ENCODE results near the genes PLXNB2 and RABL2B.

DNA sequence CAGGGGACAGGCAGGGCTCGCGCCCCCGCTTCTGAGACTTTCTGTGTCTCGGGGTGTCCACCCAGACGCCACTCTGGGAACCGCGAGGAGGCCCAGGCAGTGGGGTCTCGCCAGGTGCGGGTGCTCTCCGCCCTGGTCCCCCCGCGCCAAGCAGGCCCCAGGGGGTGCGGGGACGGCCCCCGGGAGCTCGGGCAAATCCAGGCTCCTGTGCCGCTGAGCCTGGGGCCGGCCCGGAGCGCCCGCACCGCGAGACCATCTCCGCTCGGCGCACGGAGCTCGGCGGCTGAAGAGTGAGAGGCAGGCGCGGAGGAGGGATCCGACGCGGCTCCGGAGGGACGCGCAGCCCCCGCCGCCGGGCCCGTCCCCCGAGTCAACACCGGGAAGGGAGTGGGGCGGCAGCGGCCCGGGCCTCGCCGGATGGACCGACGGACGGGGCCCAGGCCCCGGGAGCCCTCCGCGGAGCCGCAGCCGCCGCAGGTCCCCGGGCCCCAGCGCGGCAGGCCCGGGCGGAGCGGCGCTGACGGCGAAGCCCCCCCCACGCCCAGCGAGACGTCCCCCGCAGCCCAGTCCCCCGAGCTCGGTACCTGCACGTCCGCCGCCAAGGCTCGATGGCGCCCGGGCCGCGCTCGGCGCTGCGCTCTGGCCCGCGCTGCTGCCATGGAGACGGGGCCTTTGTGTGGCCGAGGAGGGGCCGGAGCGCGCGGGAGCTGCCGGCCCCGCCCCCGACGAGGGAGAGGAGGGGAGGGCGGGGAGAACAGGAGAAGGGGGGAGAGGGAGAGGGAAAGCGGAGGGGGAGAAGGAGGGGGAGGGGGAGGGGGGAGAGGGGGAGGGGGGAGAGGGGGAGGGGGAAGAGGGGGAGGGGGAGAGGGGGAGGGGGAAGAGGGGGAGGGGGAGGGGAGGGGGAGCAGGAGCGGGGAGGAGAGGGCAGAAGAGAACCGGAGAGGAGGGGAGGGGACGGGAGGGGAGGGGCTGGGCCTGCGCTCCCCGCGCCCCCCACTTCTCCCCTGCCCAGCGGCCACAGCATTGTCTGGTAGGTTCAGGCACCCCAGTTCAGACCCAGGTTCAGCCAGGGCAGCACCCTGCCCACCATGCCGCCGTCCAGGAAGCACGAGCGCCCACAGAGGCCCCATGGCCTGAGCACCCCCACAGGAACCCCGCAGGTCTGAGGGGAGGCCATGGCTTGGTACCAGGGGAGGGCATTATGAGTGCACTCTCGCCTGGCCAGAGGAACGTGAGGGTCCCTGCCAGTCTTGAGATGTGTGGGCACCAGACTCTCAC, at the start of gene PLXNB2:
Gene PLXNB2, minus strand, starts transcription at position 678 of the 1,278 bp plus-strand sequence.
- PRO-cap: unidirectional peak, minus-strand start at position 564 of the sequence; unidirectional peak, minus-strand start at position 607 of the sequence; unidirectional peak, minus-strand start at position 646 of the sequence

- PRO-cap: no peak
Measured at GRCh38 chr22:50437969-50438513, 36.8 kb downstream of the SBF1 start.

- PRO-cap: no peak
Measured at GRCh38 chr22:50443320-50443722, 31.5 kb downstream of the SBF1 start.

DNA sequence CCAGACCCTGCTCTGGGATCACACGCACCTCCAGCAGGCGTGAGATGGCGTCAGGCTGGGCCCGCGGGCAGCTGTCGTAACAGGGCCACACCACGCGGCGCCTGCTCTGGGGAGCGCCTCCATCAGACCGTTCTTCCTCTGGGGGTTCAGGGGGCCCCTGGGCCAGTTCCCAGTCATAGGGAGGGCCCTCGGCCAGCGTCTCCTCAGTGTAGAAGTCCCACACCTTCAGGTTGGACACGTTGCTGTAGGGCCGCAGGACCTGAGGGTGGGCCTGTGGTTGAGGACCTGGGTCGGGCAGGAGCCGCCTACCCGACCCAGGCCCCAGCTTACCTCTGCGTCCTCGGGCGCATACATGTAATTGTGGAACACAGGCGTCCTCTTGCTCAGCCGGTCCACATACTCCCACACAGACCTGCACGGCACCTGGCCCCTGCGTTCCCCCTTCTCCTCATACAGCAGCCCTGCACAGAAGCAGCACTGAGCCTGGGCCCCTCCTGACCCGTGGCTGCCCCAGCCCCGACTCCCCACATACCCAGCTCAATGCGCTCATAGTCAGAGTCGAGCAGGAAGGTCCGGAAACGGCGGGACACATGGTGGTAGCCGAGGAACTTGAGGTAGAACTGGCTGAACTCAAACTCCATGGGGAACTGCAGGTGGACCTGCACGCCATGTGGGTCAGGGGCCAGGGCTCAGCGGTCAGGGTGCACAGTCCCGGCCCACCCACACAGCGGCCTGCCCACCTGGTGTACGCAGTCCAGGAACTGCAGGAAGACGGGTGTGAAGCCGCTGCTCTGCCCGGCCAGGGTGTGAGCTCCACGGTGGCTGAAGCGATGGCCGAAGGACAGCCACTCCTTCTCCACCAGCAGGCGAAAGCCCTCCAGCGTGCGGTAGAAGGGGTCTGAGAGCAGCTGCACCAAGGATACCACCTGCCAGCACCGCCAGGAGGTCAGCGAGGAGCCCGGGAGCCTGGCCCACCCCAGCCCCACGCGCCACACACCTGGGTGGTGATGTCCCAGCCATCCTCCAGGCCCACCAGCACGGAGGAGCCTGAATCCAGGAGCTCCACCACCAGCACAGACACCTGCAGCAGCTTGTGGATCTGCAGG, 20.0 kb downstream of the SBF1 start:
- PRO-cap: no peak

DNA sequence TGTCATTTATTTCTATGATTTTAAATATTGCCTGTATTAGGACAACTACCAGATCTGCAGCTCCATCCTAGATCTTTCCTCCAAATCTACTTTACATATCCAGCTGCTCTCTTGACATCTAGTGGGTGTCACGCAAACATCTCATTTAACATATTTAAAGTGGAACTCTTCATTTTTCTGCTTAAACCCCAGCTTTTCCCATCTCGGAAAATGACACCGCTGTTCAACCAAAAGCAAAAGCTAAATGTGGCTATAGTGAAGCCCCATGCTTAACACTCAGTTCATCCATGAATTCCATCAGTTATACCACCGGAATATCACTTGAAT, 1.2 kb downstream of the NCAPH2 start:
- PRO-cap: no peak

DNA sequence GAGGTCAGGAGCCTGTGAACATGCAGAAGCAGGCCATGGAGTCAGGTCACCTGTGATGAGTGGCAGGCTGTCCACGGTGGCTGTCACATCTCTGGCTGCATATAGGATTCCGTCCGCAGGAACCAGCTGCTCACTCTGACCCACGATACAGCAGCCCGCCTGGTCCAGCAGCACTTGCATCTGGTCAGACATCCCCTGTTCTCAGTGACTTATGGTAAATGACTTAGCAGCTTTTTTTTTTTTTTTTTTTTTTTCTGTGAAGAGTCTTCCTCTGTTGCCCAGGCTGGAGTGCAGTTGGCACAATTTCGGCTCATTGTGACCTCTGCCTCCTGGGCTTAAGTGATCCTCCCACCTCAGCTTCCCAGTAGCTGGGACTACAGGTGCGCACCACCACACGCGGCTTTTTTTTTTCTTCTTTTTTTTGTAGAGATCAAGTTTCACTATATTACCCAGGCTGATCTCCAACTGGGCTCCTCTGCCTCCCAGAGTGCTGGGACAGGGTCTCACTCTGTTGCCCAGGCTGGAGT, 2.2 kb upstream of the SCO2 start:
- PRO-cap: unidirectional peak, minus-strand start at position 182 of the sequence

DNA sequence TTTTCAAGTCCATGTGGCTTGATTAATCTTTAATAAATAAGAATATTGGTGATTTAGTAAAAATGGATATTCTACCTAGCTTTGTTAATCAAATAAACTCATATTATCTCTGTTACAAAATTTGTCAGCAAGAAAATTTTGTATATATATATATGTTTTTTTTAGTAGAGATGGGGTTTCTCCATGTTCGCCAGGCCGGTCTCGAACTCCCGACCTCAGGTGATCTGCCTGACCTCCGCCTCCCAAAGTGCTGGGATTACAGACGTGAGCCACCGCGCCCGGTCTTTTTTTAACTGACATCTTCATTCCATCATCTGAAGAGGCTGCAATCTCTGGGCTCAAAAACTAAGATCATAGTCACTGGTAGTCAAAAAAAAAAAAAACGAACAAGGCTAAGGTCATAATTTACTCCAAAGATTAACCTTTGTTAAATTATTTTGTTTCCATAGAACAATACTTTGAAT, 5.4 kb upstream of the KLHDC7B start:
- PRO-cap: no peak

DNA sequence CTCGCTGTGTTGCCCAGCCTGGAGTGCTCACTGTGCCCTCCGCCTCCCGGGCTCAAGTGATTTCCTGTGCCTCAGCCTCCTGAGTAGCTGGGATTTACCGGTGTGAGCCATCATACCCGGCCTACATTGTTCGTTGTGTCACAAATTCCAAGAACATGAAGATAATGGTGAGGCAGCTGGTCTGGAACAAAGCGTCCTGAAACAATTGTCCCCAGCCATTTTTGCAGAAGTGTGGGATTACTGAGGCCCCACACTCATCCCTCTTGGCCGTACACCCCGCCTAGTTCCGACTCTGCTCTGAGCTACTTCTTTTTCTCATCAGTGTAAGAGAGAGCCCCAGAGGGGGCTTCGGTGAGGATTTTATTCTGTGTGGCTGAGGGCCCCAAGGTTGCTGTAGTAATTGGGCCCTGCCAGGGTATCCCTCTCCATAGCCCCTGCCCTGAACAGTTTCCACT, 13.0 kb upstream of the ARSA start:
- PRO-cap: no peak

GRCh38 chr22:50703793-50704336, 34.1 kb upstream of the ACR start:
- PRO-cap: no peak

- PRO-cap: no peak
Measured at GRCh38 chr22:50731969-50733114, 5.7 kb upstream of the ACR start.

- PRO-cap: bidirectional peak, plus-strand start at chr22:50783821, minus-strand start at chr22:50783630
Measured at GRCh38 chr22:50783358-50783986, at the start of gene RABL2B. RABL2B (minus strand) TSS chr22:50783636.